Smooth muscle cell (in vitro differentiated cells): ENCODE results near the gene RERE.

DNA sequence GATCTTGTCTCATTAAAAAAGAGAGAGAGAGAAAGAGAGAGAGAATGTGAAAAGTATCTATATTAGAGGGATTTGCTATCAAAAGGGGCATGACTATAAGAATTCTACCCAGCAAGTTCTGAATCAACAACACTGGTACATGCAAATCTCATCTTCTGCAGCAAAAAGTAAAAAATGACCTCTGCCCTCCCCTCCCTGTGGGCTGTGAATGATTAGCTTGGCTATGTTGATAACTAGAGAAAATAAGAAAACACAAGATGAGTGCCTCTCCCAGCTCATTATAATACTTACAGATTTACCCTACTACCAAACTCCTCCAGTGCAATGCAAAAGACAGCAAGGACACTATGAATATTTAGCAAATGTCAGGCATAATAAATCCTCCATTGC is 102.4 kb downstream of the SLC45A1 start:
- RAMPAGE, long total RNA: no peak

GRCh38 chr1:8494572-8495479 is 176.9 kb downstream of the SLC45A1 start:
- RAMPAGE, long total RNA: no peak

DNA sequence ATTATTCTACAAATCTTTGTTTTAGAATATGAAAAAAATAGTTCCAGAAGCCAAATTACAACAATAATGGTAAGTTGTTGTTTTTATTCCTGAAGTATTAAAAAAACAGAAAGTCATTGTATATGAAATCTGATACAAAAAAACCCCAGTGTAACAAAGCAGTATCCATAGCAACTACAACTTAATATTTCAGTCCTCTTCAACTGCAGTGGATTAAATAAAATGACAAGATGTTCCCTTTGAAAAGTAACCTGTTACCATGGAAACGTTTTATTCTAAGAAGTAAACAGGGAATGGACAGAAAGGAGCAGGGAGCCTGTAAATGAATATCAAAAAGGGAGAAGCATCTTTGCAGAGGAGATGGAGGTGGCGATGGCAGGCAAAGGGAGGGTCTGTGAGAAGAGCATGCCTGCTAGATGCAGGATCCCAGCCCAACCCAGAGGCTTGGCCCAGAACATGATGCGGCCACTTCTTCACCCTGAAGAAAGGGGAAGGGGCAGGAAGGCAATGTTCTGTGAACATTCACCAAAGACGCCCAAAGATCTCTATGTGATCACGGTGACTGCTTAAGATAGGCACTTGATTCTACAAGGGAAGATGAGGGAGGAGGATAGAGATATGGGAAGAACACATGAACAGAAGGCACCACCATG is 199.8 kb downstream of the SLC45A1 start:
- RAMPAGE, long total RNA: no peak

DNA sequence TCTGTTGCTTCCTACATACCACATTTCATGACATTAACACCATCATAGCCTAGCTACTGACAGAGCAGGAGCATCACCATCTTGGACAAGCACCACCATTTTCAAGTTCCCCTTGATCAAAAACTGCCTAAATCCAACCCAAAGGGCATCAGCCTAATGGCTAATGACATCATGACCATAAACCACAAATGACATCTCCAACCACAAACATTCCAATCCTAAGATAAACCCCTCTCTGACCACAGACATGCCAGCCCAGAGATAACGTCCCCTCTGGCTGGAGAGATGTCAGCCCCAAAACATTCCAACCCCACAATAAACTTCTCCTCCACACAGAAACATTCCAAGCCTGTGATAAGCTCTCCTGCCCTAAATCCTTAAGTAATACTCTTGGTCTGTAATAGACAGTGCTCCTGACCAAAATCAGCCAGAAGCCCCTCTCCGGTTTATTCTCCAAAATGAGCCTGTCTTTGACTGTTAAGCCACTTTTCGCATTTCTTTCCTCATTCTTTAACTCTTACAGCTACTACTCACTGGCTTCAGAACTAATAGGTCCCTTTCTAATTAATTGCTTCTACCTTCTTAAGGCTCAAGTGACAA is 191.0 kb downstream of the RERE start:
- RAMPAGE, long total RNA: no peak

GRCh38 chr1:8660117-8660847 is 157.2 kb downstream of the RERE start:
- RAMPAGE, long total RNA: no peak

DNA sequence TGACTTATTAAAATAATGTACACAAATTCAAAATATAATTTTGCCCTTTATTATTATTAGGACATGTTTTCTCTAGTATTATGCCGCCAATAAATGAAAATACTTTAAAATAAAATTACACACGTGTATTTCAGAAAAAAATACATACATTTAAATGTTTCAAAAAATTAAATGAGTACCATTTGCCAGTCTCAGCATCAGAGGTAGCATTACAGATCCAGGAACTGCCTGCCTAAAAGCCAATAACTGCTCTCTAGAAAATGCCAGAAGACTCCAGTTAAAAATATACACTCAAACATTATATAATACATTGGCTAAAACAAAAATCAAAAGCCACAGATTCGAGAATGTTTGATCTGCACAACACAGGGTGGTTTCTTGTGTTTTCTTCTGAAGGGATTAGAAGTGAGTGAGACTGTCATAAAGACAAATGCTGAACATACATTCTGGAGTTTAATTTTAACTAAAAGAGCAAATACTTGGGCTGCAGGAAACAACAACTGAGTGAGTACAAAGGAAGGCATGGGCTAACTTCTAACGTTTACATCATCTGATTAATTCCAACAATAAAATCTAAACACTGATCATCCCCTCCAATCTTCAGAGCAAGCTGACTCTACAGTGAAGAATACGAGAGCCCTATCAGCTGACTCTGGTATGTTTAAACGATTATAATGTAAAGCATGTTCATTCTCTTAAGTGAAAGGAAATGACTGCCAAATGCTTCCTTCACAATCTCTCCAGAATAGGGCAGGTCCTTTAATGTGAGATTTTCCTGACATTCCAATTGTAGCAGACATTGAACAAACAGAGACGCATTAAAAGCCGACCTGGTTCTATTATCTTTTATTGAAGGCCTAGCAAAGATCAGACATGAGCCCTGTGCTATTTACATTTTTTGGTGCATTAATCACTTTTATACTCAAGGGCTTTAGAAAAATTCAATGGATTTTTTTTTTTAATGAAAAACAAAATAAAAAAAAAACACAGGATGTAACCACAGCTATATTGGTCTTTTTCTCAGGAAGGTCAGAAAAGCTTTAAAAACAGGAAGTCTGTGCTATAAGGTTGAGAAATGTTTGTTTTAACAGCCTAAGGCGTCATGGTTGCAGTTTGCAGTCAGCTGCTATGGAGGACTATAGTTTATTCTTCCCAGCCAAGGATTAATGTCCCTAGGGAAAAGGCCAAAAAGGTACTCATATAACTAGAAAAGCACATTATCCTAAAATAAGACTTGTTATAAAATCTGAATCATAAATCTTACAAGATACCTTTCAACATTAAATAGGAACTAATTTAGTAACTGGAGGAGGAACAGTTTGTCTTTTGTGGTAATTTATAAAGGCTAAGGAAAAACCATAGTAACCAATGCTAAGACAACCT is 105.1 kb downstream of the RERE start:
- RAMPAGE, long total RNA: no peak

DNA sequence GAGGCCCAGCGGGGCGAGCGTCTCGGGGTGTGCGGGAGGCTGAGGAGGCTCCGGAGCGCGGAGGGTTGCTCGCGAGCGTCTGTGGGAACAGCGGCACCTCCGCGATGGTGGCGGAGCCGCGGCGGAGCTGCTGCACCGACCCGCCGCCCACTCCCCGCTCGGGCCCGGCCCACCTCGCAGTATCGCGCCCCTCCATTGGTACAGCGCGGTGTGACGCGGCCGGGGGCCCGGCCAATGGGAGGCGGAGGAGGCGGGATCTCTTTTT is at the start of gene RERE:
RERE (minus strand) TSS at position 81 of the 265 bp plus-strand sequence.
- RAMPAGE, long total RNA: no peak

DNA sequence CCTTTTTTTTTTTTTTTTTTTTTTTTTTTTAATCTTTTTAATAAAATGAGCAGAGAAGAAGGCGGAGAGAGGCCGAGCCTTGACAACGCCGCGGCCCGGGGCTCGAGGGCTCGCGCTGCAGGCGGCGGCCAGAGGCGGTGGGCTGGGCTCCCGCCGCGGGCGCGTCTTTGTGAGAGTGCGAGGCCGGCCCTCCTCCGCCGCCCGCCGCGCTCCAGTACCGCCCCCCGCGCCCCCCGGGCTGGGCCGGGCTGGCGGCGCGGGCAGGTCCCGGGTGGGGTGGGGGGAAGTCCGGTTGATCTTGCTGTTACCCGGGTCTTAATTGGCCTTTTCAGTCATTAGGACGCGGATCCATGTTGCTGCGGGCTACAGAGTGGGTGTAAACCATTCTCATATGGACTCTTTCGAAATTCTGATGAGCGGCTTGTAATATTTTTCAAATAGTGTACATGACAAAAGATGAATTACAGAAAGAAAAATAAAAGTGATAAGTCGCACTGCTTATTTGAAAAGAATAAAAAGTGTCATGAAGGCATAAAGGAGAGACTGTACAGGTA is 462 bp upstream of the RERE start:
- RAMPAGE, long total RNA: no peak

- RAMPAGE, long total RNA: no peak
Measured at GRCh38 chr1:8829353-8829848, 12.0 kb upstream of the RERE start.

- RAMPAGE, long total RNA: no peak
Measured at GRCh38 chr1:8856035-8856274, 22.5 kb downstream of the ENO1 start.

DNA sequence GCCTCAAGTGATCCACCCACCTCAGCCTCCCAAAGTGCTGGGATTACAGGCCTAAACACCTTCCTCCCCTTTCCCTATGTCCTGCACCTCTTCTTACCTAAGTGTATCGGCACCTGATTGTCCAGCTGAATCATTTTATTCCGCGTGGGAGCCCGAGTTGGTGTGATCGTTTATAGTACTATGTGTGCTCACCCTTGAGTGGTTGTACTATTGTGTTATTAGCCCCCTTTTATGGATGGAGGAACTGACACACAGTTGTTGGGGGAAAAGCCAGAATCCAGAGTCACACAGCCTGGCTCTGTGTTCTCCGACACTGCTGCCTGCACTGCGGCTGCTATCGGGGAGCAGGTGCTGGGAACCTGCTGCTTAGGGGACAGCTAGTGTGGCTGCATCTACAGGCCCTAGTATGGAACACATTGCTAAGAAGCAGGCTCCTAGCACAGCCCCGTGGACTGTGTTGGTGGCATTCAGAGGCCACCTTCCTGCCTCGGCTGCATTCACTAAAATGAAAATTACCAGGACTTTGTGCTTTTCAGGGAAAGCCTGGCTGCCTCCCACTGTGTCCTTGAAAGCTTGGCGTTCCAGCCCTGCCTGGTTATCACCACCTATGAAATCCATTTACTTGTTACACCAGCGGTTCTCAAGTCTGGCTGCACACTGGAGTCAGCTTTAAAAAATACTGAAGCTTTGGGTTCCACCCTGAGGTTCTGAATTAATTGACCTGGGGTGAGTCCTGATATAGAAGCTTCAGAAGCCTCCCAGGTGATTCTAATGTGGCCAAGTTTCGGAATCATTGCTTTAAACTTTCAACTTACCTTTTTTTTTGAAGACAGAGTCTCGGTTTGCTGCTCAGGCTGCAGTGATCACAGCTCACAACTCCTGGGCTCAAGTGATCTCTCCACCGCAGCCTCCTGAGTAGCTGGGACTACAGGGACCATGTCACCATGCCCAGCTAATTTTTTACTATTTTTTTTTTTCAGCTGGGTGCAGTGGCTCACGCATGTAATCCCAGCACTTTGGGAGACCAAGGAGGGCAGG is 21.4 kb downstream of the ENO1 start:
- RAMPAGE, long total RNA: no peak

GRCh38 chr1:8871587-8872599 is 6.6 kb downstream of the ENO1 start:
- RAMPAGE, long total RNA: no peak

GRCh38 chr1:8903884-8904395 is 25.5 kb upstream of the ENO1 start:
- RAMPAGE, long total RNA: no peak

DNA sequence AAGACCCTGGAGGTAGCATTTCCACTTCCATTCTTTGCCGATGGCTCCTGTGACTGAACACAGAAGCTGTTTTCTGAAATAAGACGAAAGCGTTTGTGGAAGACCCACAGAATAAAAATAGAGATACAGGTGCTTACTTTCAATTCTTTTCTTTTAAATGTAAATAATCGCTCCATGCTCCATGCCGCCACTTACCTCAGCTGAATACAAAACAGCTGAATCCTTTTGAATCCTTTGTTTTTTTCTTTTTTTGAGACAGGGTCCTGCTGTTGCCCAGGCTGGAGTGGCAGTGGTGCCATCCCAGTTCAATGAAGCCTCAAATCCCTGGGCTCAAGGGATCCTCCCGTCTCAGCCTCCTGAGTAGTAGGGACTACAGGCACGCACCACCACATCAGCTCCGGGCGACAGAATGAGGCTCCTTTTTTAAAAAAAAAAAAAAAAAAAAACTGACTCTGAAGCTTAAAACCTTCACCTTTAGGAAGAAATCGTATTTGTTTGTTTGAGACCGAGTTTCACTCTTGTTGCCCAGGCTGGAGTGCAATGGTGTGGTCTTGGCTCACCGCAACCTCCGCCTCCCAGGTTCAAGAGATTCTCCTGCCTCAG is 26.1 kb downstream of the GPR157 start:
- RAMPAGE, long total RNA: no peak

- RAMPAGE, long total RNA: no peak
Measured at GRCh38 chr1:9130122-9130464, 1.2 kb upstream of the GPR157 start.

- RAMPAGE, long total RNA: no peak
Measured at GRCh38 chr1:9161773-9162788, 33.2 kb upstream of the GPR157 start.

DNA sequence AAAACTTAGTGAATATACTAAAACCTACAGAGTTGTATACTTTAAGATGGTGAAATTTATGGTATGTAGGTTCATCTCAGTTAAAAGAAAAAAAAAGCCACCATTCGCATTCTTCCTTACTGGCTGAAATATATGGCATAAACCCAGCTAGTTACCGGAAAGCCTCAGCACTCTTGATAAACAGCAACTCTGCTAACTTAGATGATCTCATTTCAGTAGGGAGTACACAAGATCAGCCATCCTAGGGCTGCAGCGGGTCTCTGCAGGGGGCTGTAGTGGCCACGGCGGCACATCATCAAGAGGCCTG is 48.1 kb upstream of the H6PD start:
- RAMPAGE, long total RNA: no peak

- RAMPAGE, long total RNA: no peak
Measured at GRCh38 chr1:9196168-9197258, 38.1 kb upstream of the H6PD start.

GRCh38 chr1:9248759-9249191 is 14.2 kb downstream of the H6PD start:
- RAMPAGE, long total RNA: no peak

DNA sequence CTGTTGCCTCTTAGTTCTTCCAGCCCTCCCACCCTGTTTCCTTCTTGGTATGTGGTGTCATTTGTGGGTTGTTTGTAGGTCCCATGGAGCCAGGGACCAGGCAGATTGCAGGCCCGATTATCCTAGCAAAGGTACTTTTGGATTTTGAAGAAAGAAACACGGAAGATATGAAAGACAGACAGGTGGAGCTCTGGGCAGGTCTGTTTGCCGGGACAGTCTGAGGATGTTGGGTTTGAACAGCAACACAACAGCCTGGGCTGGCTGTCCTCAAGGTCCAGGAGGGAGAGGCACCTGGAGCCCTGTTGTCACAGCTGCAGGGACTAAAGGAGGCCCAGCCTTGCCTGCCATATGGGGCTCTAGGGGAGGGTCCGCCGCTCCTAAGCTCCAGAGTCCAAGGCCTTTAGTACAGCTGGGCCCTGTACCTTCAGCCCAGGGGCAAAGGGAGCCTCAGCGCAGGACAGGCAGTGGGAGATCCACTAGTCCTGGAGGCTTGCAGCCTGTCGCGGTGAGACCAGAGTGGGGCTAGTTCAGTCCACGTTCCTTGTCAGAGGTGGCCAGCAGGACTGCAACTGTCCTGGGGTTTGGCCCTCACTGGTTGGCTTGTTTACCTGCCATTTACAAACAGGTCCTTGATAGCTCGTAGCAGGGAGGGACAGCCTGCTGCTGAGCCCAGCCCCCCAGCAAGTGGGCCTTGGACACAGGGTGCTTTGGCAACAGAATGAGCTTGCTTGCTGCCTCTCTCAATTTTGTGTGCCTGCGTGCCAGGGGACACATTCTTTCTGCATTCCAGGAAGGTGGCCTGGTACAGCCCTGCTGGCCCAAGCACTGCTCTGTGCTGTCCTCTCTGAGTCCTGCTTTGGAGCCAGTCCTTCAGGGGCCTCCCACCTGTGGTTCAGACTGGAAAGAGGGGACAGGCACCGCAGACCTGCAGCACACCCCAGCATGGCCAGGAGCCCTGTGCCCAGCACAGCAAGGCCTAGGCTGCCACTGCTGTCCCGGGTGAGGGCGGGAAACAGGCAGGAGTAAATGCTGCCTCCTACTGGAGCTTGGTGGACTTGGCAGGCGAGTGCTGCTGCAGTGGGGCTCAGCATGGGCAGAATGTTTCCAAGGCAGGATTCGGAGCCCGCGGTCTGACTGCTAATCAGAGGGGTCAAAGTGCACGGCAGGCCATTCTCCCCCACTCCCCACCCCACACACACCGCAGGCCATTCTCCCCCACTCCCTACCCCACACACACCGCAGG is 15.0 kb downstream of the H6PD start:
- RAMPAGE, long total RNA: no peak